GM12891 (cell line): ENCODE results near the gene C20orf85.

DNA sequence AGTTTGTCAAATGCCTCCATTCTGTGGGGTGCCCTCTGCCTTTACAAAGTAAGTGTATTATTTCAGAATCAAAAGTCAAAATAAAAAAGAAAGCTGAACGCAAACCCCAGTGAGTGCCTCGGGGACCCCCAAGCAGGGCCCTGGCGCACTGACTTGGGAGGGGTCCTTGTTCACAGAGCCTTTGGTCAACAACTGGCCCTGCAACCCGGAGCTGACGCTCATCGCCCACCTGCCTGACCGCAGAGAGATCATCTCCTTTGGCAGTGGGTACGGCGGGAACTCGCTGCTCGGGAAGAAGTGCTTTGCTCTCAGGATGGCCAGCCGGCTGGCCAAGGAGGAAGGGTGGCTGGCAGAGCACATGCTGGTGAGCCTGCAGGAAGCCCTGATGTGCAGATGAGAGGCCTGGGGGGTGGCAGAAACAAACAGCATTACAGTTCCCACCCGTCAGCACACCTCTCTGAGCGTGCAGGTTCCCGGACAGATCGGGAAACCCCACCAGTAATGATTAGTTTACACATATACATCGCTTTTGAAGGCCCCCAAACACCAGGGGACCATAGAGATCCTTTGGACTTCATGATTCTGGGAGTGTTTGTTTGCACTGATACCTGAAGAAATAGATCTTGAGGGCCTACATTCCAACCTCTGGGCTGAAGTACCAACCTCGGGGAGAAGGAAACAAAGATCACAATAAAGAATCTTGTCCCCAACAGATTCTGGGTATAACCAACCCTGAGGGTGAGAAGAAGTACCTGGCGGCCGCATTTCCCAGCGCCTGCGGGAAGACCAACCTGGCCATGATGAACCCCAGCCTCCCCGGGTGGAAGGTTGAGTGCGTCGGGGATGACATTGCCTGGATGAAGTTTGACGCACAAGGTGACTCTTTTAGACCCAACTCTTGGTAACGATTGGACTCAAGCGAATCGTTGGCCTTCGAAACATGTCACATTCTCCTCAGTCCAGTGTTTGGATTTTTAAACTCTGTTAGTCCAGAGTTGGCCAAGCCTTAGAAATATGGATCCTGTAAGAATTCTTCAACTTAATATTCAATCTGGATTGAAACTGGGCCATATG is 2.3 kb downstream of the PCK1 start:
- RRBS, result no CpG with 5 or more reads among the region's 30 CpGs

- RRBS, result no CpG with 5 or more reads among the region's 13 CpGs
These were observed 3.1 kb downstream of the PCK1 start for GRCh38 chr20:57563926-57564477.

DNA sequence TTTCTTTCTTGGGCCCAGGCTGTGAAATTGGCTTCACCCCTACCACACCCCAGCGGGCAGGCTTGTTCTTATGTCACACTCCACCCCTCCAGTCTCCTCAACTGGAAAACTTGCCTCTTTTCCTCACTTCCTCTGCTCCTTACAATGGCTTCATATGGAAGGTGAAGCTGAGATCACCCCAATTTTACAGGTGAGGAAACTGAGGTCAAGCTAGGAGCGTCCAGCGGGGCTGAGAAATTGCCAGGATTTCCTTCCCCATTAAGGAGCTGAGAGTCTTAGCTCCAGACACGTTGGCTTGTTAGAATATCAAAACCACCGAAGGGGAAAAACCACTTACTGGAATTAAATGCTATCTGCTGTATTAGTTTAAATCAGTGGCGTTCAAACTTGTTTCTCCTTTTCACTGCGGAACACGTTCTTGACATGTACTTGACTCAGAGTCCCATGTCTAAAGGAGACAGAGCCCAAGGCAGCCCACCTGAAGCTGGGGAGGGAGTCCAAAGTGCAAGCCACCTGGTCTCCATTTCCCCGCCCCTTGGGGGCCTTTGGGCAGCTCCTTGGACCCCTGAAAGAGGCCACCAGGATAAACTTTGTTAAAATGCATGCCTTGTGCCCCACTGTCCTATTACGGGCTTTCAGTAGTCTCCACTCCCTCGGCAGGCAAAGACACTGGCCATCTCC is 6.4 kb downstream of the PCK1 start:
- RRBS, result no CpG with 5 or more reads among the region's 11 CpGs

GRCh38 chr20:57577659-57578120 is 16.8 kb downstream of the PCK1 start:
- RRBS, result no CpG with 5 or more reads among the region's 6 CpGs

DNA sequence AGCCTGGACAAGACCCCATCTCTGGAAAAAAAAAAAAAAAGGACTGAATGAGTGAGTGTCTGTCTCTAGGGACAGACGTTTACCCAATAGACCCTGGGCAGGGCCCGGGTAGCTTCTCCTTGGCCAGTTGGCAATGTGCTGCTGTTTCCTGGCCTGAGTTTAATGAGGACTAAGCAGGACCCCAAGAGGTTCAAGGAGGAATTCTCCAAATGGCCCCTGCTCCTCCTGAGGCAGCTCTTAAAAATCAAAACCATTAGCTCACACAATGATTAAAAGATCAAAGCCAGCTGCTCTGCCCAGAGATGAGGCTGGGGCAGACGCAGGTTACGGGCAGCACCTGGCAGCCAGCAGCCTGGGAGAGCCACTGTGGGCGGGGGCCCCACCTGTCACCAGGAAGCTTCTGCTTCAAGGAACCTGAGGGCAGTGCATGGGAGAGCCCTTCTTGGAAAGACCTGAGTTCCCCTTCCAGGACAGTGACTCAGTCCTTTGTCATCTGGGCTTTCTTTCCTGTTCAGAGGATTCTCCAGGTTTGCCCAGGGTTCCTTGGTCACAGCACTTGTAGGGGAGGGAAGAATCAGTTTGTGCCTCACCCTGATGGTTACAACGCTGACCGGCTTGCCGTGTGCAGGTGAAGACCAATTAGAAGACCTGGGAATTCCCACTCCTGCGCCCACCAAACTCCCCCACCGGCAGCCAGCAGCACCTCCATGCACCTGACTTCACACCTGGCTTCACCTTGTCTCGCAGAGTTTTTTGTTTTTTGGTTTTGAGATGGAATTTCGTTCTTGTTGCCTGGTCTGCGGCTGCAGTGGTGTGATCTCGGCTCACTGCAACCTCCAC is 2.2 kb downstream of the ZBP1 start:
- RRBS, result 4% methylated on average over 4 of the region's 14 CpGs

DNA sequence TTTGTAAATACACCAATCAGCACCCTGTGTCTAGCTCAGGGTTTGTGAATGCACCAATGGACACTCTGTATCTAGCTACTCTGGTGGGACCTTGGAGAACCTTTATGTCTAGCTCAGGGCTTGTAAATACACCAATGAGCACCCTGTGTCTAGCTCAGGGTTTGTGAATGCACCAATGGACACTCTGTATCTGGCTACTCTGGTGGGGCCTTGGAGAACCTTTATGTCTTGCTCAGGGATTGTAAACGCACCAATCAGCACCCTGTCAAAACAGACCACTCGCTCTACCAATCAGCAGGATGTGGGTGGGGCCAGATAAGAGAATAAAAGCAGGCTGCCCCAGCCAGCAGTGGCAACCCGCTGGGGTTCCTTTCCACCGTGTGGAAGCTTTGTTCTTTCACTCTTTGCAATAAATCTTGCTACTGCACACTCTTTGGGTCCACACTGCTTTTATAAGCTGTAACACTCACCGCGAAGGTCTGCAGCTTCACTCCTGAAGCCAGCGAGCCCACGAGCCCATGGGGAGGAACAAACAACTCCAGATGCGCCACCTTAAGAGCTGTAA is 9.2 kb upstream of the ZBP1 start:
- RRBS, result no CpG with 5 or more reads among the region's 9 CpGs

- RRBS, result no CpG with 5 or more reads among the region's 11 CpGs
These were observed 4.3 kb downstream of the PMEPA1 start for GRCh38 chr20:57705403-57706017.

- RRBS, result no CpG with 5 or more reads among the region's 7 CpGs
These were observed 4.7 kb upstream of the PMEPA1 start for GRCh38 chr20:57714440-57714903.

- RRBS, result no CpG with 5 or more reads among the region's 20 CpGs
These were observed 20.1 kb upstream of the C20orf85 start for GRCh38 chr20:58130363-58131158.

DNA sequence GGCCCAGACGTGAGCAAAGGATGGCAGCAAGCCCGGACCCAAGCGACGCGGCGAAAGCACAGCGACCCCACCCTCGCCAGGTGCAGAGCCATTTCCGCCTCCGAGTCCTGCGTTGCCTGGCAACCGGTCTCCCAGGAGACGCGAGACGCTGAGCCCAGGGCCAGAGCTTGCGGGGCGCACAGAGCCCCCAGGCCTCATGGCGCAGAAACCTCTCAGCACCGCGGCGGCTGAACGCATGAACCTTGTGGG is at the start of gene C20orf85:
C20orf85 (plus strand) TSS at position 134 of the 249 bp plus-strand sequence.
- RRBS, result 3% methylated on average over 10 of the region's 22 CpGs

GRCh38 chr20:58308249-58308658 is 1.3 kb upstream of the RAB22A start:
- RRBS, result no CpG with 5 or more reads among the region's 9 CpGs

GRCh38 chr20:58361009-58361768 is 27.8 kb upstream of the VAPB start:
- RRBS, result no CpG with 5 or more reads among the region's 5 CpGs

DNA sequence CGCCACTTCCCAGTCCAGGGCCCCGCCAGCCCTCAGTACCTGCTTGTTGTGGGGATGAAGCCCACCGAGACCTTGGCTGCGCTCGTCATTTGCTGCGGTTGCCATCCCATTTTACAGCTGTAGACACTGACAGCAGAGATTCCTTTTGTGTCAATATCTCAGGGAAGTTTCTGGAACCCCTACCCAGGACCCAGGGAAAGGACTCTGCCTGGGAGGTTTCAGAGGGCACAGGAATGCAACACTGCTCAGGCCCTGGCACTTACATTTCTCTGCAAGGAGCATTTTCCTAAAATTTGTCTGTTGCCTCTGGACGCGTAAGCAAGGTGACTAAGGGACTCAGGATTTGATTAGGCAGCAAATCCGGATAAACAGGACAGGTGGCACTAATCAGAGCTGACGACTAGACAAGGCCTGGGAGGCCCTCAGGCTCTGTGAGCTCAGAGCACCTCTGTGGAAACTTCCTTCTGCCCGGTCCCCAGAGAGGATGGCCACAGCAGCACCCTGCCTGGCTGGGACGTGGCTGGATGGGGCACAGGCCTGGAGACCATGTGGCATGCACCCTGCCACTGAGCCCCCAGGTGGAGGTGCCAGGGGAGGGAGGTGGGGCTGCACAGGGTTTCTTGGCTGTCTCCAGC is 40.0 kb upstream of the STX16 start:
- RRBS, result no CpG with 5 or more reads among the region's 12 CpGs

DNA sequence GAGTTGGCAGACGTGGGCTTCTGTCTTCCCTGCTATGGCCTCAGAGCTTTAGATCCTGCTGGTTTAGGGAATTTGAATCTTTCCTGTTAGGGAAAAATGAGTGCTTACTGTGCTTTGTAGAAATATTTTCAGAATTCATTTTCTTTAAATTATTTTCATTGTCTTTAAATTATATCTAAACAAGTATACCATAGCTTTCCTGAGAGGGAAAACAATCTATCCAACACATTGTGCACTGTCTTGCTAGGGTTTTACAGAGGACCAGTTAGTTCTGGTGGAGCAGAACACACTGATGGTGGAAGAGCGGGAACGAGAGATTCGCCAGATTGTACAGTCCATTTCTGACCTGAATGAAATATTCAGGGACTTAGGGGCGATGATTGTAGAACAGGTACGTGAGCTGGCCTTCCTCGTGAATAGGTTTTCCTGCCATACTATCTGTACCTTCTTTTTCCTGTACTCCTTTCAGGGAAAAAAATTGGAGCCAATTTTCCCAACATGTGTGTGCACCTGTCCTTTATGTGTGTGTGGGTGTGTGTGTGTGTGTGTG is 19.9 kb downstream of the STX16 start:
- RRBS, result no CpG with 5 or more reads among the region's 7 CpGs

DNA sequence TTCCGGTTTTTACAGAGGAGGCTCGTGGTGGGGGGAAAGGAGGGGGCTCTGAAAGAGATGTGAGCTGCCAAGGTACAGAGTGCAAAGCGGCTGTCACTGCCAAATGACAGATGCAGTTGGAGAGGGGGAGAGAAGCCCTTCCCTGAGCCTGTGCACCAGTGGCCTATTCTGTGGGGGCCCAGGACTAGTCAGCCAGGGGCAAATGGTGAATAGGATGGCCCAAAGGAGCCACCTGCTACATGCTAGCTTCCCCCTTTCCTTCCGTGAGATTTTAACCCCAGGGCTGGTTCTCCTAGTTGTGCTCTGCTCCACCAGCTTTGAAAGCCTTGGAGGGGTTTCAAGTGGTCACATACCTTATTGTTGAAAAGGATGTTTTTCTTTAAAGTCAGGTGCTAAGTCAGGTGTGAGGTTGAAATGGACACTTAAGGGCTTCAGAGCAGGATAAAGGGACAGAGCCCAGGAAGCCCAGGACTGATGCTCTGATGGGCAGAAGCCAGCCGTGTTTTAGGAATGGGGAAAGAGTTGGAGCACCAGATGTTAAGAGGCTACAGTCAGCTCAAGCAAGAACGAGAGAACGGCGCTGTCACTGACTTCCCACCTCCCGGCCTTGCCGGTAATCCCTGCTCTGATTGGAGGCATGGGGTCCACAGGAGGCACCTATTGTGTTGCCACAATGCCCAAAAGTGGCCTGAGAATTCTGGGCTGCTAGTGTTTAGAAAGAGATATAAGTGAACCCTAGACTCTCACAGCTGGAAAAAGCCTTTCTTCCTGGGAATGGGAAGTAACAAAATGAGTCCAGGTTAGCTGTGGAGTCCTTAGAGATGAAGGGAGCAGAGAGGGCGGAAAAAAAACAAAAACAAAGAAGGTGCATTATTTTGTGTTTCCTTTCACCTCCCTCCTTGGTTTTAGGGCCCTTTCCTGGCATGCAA is 13.8 kb upstream of the GNAS start:
- RRBS, result no CpG with 5 or more reads among the region's 11 CpGs

DNA sequence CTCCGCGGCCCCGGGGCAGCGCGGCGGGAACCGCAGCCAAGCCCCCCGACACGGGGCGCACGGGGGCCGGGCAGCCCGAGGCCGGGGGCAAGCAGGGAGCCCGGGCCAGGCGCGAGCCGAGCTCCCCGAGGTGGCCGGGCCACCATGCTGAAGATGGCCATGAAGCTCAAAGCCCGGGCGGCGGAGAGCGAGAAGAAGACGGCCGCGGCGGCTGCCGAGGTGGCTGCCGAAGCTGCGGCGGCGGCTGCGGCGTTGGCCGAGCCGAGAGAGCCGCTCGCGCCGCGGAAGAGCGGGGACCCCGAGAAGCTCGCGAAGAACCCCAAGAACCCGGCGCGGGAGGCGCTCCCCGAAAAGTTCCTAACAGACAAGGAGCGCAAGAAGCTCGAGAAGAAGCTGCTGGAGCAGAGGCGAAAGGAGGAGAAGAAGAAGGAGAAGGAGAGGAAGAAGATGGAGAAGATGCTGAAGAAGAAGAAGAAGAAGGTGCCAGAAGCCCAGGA is 1.4 kb upstream of the GNAS start:
- RRBS, result 23% methylated on average over 11 of the region's 54 CpGs

- RRBS, result no CpG with 5 or more reads among the region's 20 CpGs
These were observed 7.8 kb downstream of the GNAS start for GRCh38 chr20:58898640-58899705.

GRCh38 chr20:58909009-58909898 is 18.0 kb downstream of the GNAS start:
- RRBS, result no CpG with 5 or more reads among the region's 27 CpGs

GRCh38 chr20:59040505-59040956 is 2.1 kb downstream of the PRELID3B start:
- RRBS, result no CpG with 5 or more reads among the region's 5 CpGs

- RRBS, result no CpG with 5 or more reads among the region's 6 CpGs
These were observed 1.6 kb downstream of the PRELID3B start for GRCh38 chr20:59040957-59041409.